Mesenchymal stem cell of adipose (primary cell): ENCODE data around the gene RAB20.

DNA sequence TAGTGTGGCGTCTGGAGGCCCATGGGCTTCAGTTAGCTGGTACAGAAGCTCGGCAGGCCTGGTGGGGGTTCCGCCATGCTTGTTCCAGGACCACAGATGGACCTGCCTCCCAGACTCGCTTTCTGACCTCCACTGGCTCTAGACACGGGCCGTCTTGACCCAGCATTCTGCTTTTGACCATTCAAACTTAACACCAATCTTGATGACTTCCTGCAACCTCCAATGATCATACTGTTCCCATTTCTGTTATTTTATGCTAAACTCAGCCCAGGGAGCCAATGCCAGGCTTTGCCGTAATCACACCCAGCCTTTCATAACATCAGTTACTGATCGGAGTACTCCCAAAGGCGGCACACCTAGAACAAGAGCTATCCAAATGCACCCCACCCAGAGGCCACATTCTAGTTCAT, 120.3 kb downstream of the RAB20 start:
- CAGE, long polyA plus RNA, result no peak

GRCh38 chr13:110470276-110470968, 91.1 kb downstream of the RAB20 start:
- CAGE, long polyA plus RNA, result no peak

GRCh38 chr13:110506279-110506793, 55.2 kb downstream of the RAB20 start:
- CAGE, long polyA plus RNA, result no peak

- CAGE, long polyA plus RNA, result no peak
Observed at GRCh38 chr13:110525827-110526554, 35.5 kb downstream of the RAB20 start.

DNA sequence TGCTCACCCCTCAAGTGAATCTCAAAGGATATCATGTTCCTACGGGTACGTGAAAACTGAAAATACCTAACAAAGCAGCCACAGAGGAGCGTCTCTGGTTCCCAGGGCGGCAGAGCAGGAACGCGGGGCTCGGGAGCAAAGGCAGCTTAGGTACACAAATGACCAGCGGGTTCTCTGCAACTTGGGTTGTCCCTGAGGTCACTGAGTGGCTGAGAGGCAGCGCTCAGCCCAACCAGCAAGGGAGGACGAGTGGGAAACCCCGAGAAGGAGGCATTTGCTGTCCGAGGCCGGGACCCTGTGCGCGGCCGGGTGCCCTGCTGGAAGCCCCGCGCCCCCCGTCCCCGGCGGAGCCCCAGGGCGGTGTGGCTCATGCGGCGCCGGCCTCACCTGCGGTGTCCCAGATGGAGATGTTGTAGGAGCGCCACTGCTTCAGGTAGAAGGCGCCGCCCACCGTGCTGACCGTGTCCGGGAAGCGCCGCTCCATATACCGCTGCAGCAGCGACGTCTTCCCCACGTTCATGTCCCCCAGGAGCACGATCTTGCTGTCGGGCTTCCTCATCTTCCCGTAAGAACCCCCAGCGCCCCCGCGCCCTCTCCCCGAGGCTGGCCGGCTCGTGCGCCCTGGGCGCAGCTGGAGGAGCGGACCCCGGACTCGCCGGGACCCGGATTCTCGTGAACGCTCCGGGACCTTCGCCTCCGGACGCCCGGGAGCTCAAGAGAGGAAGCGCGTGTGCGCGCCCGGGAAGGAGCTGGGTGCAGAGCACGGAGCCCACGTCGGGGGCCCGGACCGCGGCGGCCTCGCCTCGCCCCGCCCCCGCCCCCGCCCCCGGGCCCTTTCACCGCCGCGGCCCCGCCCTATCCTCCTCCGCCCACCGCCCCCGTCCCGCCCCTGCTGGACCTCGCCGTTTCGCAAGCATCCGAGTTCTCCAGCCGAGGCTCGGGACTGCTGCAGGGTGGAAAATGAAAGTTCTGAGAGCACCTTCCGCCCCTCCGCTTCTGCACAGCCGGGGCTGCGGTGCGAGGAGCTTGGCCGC, at the start of gene RAB20:
TSS of gene RAB20 (minus strand) at position 762 of the 1,034 bp plus-strand sequence.
- CAGE, long polyA plus RNA, result no peak

GRCh38 chr13:110575360-110575919, 13.9 kb upstream of the RAB20 start:
- CAGE, long polyA plus RNA, result no peak

- CAGE, long polyA plus RNA, result no peak
Observed at GRCh38 chr13:110627236-110628174, 12.2 kb downstream of the NAXD start.

- CAGE, long polyA plus RNA, result no peak
Observed at GRCh38 chr13:110628721-110629317, 13.5 kb downstream of the NAXD start.

- CAGE, long polyA plus RNA, result no peak
Observed at GRCh38 chr13:110643975-110644747, 28.8 kb downstream of the NAXD start.

- CAGE, long polyA plus RNA, result no peak
Observed at GRCh38 chr13:110809844-110810114, 96.3 kb downstream of the ING1 start.

- CAGE, long polyA plus RNA, result no peak
Observed at GRCh38 chr13:110812584-110813809, 99.5 kb downstream of the ING1 start.

GRCh38 chr13:110912664-110913098, 2.2 kb downstream of the ANKRD10 start:
- CAGE, long polyA plus RNA, result no peak

GRCh38 chr13:111210346-111211075, 95.4 kb downstream of the ARHGEF7 start:
- CAGE, long polyA plus RNA, result no peak

DNA sequence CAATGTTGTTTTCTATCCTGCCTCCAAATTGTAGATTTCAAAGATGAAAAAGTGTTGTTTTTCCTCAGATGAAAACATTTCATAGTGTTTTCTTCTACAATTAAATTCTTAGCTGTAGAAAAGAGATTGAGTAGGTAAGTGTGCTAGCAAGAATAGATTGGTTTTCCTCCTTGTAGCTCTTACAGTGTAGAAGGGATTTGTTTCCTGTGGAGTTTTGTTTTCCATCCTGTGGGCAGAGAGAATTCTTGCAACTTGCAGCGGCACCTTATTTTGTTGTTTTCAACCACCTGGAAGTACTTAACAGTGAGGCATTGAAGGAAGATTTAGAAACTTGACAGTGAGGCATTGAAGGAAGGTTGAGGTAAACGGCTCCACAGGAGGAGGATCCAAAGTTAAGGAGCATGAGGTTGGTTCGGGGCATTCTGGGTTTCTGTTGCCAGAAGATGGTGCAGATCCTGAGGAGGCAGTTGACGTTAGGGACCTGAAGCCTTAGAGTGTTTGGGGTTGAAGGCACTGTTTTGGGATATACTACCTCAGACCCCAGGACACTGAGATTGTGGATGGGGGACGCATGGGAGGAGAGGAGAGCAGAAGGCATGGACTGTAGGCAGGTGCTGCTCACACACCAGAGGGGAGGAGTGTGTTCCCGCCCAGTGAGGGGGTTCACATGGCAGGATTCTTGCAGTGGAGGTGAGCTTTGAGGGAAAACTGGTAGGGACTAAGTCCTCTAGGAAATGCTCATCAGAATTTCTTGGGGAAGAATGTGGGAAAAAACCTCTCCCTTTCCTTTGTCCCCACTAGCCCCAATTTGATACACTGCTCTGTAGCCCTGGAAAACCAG, 89.1 kb upstream of the TEX29 start:
- CAGE, long polyA plus RNA, result no peak

GRCh38 chr13:111232346-111232796, 88.1 kb upstream of the TEX29 start:
- CAGE, long polyA plus RNA, result no peak

- CAGE, long polyA plus RNA, result no peak
Observed at GRCh38 chr13:111281631-111282239, 38.7 kb upstream of the TEX29 start.

DNA sequence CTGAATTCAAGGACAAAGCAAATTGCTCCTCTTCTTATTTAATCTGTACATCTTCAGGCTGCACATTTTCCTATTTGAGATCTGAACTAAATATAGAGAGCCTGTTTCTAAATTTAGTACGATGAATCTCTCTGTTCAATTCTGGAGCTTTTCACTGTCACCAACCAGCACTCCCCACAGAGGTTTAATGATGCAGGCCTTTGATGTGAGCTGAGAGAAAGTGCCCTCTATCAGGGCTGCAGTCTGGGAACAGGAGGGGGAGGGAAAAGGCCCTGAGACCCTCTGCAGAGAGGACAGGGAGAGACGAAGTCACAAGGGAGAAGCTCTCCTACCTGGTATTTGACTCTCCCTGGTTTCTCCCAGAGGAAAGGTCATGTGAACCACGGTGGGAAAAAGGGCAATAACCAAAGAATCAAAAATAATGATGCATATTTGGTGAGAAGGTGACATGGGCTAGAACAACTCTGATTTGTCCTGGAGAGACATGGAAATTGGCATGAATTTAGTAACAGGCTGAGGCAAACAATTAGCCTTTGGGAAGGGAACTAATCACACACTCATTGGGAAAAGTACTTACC, 206.7 kb upstream of the SOX1 start:
- CAGE, long polyA plus RNA, result no peak

DNA sequence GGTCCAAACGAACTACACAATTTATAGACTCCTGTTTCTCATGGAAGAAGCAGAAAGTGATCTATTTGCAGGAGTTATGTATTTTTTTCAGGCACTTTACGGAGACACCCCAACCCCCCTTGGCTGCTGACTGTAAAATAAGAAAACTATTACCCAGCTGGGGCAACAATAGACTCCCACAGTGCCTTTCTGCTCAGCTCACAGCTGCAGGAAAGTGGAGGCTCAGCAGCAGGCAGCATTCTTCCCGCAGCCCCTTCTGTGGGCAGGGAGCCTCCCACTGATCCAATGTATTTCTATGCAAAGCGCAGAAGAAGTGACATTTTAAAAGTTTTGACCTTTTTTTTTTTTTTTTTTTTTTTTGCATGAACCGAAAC, 95.0 kb downstream of the SOX1 start:
- CAGE, long polyA plus RNA, result no peak

GRCh38 chr13:112212951-112214018, 146.3 kb downstream of the SOX1 start:
- CAGE, long polyA plus RNA, result no peak

GRCh38 chr13:112229462-112229974, 146.6 kb upstream of the SPACA7 start:
- CAGE, long polyA plus RNA, result no peak